Right ventricle myocardium (tissue), 1 donor: ENCODE measurements around the gene TMCC2.

- PRO-cap, 2 experiments: peak in 2 of 2 experiments; most common plus-strand start chr1:204284506 (in 2); most common minus-strand start chr1:204284348 (in 2)
These were observed 70.4 kb upstream of the GOLT1A start for GRCh38 chr1:204284252-204284596.

DNA sequence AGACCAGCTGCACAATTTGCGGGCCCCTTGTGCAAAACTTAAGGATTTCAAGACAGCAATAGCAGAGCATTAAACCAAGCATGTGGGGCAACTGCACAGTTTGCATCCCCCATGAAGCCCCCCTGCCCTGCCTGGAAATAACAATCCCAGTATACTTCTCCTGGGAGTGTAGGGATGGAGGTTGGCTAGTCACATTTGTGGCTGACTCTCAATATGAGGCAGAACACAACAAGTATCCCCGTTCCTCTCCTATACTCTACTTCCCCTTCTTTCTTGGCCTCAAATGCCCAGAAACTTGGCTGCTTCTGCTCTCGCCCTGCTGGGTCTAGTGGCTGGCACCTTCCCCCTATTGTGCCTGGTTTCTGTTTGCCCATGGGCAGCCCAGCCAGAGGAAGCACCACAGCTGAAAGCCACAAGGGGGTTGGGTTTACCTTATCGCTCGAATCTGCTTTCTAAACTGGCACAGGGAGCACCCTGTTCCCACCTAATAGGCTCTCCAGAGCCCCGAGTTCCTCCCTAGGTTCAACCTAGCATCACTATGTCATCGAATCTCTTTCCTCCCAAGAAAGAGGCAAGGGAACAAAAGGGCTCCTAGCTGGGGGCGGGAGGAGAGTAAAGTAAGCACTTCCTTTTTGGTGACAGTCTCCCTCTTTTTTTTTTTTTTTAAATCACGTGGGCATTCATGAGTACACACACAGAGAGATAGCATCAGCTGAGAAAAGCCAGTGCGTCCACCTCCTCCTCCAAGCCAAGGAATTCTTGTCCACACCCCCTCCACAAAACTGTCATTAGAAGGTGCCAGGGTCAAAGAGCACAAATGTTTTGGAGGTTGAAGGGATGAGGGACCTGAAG is 72.9 kb downstream of the PLEKHA6 start:
- PRO-cap, 2 experiments: peak in 2 of 2 experiments; most common plus-strand start position 365 of the sequence (in 2); most common minus-strand start position 348 of the sequence (in 1)

DNA sequence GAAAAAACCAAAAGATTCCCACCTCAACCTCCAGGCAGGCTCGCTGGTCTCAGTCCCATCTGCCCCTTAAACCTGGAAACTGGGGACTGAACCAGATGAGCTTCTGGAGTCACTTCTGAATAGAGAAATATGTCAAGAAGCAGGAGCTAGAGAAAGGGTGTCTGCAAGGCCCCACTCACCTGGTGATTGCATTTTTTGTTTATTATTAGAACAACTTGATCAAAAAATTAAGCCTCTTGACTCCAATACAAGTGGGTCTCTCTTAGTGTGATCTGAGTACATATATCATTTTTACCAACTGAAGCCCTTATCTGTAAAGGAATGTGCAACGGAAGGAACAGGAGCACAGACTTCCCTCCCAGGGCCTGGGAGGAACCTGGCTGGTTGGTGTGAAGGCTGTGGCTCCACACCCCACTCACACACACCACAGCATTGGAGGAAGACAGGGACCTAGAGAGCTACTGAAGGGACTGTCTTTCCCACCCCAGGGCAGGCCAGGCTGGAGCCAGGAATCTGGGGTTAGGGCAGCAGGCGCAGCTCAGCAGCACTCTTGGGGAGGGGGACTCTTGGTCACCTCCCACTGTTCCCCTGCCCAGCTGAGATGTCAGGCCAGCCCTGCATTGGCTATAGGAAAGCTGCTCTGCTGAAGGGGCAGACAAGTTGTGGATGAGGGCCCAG is 1.4 kb upstream of the PLEKHA6 start:
- PRO-cap, 2 experiments: no peak in any of the 2 experiments

DNA sequence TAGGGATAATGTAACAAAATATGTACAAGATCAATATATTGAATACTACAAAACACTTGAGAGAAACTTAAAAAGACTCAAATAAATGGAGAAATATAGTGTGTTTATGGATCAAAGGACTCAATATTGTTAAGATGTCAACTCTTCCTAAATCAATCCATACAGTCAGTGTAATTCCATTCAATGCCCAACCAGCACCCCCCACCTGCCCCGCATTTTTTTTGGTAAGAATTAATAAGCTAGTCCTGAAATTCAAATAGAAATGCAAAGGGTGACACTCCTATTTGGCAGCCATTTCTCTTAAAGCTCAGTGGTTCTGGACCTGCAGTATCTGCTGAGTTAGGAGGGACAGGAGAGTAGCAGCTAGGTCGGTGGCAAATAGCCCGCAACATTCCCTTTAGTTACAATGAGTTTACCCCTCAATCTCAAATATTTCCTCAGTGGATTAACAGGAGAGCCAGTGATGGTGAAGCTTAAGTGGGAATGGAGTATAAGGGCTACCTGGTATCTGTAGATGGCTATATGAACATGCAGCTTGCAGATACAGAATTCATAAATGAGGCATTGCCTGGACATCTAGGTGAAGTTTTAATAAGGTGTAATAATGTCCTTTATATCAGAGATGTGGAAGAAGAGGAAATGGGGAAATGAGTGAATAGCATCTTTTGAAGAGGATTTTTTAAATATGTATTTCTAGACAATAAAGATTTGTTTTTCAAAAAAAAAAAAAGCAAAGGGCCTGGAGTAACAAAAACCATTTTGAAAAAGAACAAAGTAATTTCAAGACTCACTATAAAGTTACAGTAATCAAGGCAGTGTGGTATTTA is 17.3 kb downstream of the PPP1R15B start:
- PRO-cap, 2 experiments: no peak in any of the 2 experiments

DNA sequence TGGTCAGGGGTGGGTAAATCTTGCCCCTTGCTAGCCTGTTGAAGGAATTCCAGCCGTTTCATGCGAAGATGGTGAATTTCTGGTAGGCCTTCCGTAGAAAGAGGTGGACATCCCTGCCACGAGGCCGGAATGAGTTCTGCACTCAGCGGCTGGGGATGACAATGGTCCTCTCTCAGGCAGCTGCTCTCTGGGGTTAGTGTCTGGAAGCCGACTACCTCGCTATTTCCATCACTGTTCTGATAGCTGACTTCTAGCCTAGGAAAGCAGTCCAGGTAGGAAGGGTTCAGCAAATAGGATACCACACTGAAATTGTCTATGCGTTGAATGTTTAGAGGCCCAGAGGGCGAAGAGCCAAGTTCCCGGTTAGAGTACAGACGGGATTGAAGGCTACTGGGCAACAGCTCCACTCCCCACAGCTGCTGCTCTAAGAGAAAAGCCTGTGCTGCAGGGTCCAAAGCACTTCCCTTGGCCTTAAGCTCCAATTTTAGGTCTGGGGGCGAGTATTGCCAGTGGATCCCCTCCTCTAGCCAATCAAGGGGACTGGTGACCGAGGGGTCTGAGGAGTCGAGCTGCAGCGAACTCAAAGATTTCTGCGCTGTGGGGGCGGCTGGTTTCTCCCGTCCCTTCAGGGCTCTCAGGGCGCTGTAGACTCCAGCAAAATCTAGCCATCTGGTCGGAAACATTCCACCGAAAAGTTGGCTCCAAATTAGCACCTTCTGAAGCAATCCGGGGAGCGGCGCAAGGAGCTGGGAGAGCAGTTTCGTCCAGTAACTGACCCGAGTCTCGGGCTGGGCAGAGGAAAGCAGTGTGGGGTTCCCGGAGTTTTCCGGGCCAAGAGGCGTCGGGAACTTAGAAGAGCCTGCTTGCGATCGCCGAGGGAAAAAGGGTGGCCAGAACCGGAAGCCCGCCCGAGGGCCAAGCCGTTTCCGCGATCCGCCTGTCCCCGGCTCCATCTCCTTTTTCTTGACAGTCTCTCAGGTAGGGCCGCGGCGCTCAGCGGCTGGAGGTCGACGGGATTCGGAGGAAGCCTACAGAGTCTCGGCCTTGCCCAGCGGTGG is 829 bp downstream of the PPP1R15B start:
- PRO-cap, 2 experiments: peak in 2 of 2 experiments; most common plus-strand start position 967 of the sequence (in 2); most common minus-strand start position 851 of the sequence (in 1)

GRCh38 chr1:204443795-204444242 is 32.2 kb upstream of the PPP1R15B start:
- PRO-cap, 2 experiments: no peak in any of the 2 experiments

- PRO-cap, 2 experiments: peak in 2 of 2 experiments; most common plus-strand start chr1:204814547 (in 2); most common minus-strand start chr1:204814347 (in 2)
These were observed 14.3 kb upstream of the NFASC start for GRCh38 chr1:204813963-204814747.

- PRO-cap, 2 experiments: no peak in any of the 2 experiments
These were observed 50.9 kb downstream of the NFASC start for GRCh38 chr1:204879253-204879932.

DNA sequence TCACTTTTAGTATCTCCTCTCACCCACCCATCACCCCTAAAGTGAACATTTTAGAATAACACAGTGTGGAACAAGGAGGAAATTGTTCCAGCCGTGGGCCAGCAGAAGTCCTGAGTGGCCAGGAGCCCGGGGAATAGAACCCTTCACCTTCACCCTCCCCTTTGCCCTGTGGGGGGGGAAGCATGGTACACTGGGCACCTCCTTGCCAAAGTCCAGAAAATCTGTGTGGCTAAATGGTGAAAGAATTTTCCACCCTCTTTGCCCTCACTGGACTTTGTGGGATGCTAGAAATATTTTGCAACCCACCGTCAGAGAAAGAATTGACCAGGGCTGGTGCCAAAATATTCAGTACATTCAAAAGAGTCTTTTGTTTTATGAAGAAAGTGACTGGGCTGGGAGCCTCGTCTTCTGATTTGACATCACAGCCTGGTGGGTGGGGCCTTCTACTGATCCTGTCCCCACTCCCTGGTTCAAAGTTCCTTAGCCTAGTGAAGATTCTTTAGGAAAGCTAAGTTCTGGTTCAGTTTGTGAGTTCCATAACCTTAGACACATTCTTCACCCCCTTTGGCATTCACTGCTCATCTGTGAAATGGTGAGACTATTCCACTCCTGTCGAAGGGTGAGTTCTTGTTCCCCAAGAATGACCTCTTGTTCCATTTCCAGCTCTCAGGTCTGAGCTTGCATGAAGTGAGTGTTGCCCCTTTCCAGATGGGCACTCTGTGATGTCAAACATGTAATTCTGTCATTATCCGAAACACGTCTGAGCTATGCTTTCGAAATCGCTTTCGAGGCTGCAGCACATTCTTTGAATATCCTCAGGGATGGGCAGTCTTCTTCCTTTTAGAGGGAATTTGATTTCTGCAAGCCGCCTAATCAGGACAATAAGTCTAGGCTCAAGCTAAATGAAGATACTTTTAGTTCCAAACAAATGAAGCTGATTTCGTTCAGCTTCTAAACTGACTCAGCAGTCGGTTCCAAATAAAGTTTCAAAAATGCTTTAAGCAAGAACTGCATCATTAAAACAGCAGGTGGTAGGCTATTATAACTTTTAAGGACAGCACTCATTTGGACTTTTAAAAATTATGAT is 57.1 kb downstream of the NFASC start:
- PRO-cap, 2 experiments: no peak in any of the 2 experiments

- PRO-cap, 2 experiments: no peak in any of the 2 experiments
These were observed 87.4 kb downstream of the NFASC start for GRCh38 chr1:204915607-204916492.

- PRO-cap, 2 experiments: peak in 2 of 2 experiments; most common plus-strand start chr1:204959723 (in 2)
These were observed 83.5 kb upstream of the CNTN2 start for GRCh38 chr1:204959611-204959852.

- PRO-cap, 2 experiments: no peak in any of the 2 experiments
These were observed 29.2 kb upstream of the CNTN2 start for GRCh38 chr1:205013640-205014412.

GRCh38 chr1:205227456-205228427 is at the start of gene TMCC2:
TSS of gene TMCC2 (plus strand) at chr1:205227946.
- PRO-cap, 2 experiments: peak in 2 of 2 experiments; most common plus-strand start chr1:205227965 (in 2); most common minus-strand start chr1:205227796 (in 2)

DNA sequence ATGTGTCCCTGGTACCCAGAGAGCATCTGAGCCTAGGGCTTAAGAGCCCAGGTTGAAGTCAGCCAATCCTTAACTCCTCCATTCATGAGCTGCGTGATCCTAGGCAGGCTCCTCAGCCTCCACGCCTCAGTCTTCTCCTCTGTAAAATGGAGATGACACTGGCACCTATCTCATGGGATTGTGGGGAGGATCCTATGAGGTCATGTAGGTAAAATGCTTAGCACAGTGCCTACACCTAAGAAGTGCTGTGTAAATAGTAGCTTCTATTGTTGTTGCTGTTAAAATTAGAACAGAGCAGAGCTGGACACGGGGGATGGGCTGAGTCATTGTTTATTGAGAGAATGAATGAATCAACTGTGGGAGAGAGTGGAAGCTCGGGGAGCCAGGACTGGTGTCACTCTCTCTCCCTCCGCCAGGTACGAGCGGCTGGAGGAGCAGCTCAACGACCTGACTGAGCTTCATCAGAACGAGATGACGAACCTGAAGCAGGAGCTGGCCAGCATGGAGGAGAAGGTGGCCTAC is 43.0 kb downstream of the TMCC2 start:
- PRO-cap, 2 experiments: no peak in any of the 2 experiments

- PRO-cap, 2 experiments: no peak in any of the 2 experiments
These were observed 46.3 kb downstream of the NUAK2 start for GRCh38 chr1:205275059-205275810.

- PRO-cap, 2 experiments: no peak in any of the 2 experiments
These were observed 3.0 kb downstream of the NUAK2 start for GRCh38 chr1:205318405-205319095.

- PRO-cap, 2 experiments: no peak in any of the 2 experiments
These were observed 4.5 kb downstream of the KLHDC8A start for GRCh38 chr1:205352277-205352487.

DNA sequence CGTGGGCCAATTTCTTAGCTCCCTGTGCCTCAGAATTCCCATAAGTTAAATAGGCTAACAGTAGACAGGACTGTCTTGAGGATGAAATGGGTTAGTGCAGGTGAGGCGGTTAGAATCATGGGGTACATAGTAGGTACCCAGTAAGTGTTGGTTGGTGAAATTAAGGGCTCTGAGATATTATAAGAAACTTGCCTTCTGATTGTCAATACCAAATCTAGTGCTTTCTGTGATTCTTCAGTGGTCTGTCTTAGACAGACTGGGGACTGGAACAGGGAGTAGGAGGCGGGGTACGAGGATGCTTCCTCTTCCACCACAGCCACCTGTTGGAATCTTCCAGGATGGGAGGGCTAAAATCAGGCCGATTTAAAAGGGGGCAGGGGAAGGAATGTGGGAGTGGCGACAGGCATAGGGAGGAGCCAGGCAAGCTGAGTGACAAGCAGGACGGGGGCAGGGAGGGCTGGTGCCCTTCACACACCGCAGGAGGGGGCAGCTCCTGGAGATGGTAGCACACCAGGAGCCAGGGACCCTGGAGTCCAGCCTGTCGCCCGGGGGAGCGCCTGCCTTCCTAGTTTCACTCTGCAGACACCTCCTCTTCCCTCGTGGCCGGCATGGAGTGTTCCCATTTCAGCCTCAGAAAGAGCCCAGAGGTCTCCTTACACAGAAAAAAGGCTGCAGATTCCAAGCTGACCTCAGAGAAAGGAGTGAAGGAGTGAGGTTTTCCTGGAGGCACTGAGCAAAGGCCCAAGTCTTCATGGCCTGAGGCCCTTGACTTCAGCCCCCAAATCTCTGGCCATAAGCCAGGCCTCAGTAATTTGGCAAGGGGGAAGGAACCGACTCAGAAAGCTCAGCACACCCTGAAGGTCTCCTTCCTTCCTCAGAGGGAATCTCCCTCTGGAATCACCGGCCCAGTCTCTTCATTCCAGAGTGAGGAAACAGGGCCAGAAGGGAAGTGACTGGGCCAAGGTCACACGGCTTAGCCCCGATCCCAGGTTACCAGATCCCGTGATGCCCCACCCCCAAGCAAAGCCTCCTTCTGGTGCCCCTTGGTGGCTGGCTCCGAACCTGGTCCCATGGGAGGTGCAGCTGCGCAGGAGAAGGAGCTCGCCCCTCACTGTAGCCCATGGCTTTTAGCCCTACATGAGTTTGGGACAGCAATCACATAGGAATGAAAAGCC is 8.3 kb downstream of the BLACAT1 start:
- PRO-cap, 2 experiments: no peak in any of the 2 experiments

GRCh38 chr1:205528812-205529745 is 24.6 kb downstream of the CDK18 start:
- PRO-cap, 2 experiments: no peak in any of the 2 experiments

DNA sequence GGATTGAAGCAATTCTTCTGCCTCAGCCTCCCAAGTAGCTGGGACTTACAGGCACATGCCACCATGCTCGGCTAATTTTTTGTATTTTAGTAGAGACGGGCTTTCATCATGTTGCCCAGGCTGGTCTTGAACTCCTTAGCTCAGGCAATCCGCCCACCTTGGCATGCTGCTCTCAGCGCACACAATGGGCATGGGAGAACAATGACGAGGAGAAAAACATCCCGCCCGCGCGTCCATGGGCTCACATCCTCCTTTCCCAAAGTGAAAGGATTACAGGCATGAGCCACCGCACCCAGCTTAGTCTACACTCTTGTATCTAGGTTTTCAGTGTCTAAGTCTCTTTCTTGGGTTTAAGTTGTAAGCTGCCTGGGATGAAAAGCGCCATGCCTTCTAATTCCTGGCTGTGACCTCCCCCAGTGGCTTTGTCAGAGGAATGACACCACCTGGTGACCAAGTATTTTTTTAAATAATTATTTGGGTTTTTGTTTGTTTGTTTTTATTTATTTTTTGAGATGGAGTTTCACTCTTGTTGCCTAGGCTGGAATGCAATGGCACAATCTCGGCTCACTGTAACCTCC is 26.4 kb upstream of the MFSD4A start:
- PRO-cap, 2 experiments: no peak in any of the 2 experiments